ENCODE measurements around a stretch of chr10.

DNA sequence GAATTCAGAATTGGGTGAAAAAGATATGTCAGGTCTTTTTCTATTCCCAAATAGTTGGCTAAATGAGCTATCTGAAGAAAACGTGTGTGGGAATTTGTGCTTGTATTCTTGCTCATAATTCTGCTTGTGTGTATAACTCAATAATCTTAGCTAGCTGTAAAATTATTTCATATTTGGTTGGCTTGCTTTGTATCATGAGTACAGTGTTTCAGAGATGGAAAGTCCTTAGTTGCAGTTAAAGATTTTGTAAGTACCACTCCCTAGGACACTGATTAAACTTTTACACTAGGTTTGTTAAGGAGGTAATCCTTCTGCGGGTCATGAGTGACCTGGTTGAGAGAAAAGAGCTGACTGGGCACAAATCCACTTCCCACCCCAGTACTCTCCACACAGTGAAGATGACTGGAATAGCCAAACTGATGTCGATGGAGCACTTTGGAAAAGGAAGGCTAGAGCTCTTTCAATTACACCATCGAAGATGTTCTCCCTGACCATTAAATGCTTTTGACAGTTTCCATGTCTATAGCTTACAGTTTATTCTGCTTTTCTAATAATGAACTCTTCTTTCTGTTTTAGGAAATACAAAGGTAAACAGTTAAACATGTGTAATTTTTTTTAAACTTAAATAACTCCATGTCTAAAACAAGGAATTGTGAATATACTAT lies 191.9 kb downstream of the CSTF2T start:
- RRBS, result no CpG with 5 or more reads among the region's 4 CpGs

DNA sequence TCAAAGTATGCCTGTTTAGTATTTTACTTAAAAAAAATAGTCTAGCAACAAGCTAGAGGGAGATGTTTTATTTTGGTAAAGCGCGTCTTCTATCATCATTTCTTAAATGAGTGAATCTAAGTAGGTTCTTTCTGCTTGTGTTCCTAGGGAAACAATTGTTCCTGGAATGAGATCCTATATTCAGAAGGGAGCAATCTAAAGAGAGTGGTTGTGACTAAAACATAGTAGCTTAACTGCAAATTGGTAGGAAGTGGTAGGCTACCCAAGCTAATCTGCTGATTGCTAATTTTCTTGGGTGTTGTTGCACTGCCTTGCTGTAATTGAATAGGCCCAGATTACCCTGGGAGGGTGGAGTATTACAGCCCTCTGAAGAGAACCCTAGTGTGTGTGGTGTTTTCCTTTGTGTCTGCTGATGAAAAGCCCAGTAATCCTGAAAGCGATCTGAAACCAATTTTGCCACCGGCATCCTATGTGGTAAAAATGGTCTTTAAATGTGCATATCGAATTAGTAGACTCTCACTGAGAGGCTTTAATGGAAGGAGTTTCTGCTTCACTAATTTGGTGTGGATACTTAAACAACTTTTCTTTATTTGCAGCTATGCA lies 92.7 kb downstream of the CSTF2T start:
- RRBS, result no CpG with 5 or more reads among the region's 5 CpGs

DNA sequence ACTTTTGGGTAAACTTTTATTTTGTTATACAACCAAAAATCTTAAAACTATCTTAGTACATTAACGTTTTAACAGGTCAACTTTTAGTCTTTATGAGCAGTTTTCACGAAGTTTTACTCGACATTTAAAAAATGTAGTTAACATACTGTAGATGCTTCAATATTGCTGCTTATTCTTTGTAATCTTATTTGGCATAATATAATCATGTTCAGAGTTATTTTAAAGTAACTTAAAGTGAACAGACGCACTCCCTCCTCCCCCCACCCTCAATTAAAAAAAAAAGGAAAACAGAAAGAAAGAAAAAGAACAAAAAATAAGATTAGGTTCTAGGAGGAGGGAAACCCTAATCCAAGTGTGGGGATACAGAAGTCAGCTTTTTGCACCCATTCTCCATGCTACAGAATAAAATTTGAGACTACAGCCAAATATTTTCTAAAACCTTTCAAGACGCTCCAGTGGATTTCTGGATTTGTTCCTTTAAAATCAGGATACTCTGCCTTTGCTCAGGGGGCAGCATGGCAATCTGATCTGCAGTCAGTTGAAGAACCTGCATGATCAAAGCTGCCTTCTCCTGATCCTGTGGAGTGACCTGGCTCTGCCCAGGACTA lies 2.0 kb downstream of the CSTF2T start:
- RRBS, result no CpG with 5 or more reads among the region's 5 CpGs

DNA sequence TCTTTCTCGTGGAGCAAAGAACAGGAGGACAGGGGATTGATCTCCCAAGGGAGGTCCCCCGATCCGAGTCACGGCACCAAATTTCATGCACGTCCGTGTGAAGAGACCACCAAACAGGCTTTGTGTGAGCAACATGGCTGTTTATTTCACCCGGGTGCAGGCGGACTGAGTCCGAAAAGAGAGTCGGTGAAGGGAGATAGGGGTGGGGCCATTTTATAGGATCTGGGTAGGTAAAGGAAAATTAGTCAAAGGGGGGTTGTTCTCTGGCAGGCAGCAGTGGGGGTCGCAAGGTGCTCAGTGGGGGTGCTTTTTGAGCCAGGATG lies 275.1 kb upstream of the DKK1 start:
- RRBS, result no CpG with 5 or more reads among the region's 11 CpGs

DNA sequence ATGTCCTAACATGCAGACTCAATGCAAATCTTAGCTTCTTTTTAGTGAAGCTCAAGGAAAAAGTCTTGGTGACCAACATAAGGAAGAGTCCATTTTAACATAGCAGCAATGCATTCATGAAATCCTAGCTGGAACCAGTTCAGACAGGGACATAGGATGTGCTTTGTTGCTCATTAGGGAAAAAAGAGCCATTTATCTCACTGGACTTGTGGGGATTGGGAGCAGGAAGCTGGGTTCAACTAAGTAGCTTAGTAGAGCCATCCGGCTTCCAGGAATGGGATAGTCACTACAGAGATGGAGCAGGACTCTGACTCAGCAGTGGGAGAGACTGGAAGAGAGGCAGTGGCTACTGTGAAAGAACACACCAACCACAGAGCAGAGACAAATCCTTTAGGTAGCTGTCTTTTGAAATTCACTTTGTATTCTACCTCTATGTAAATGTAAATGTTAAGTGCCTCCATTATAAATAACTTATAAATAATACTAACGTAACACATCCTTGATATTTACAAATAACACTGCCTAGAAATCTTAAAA lies 100.6 kb upstream of the DKK1 start:
- RRBS, result no CpG with 5 or more reads among the region's 2 CpGs

DNA sequence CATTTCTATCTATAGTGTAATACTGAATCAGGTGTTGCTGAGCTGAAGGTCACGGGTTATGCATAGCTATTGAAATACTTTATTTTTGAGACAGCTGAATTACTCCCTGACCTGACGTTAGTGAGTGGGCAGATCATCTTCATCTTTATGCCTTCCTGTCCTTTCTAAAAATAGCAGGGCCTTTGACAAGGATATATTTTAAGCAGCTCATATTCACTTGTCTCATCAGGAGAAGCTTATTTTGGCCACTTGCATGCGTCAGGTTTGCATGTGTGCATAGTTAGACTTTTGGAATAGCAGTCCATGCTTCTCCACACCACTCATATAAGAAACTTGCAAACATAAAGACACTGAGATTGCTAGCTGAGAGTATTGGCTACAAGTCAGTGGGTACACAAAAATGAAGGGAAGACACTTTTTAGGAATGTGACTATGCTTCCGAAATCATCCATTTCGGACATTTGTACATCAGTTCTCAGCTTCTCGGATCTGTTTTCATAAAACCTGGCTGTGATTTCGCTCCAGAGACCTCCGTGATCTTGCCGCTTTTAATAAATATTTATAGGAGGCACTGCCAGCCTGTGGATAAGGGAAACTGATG lies 63.4 kb upstream of the DKK1 start:
- RRBS, result no CpG with 5 or more reads among the region's 9 CpGs

DNA sequence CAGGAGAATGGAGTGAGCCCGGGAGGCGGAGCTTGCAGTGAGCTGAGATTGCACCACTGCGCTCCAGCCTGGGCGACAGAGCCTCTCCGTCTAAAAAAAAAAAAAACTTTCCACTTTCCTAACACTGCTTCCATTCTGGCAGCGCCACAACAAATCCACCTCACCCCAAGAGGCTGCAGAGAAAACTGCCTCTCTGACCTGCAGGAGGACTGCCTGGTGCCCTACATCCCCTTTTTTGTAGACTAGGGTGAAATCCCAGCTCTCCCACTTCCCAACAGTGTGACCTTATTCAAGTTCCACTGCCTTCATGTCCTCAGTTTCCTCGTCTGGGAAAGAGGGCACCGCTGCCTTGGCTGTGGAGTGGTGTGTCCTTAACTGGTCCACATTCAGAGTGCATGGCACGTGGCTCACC lies 2.6 kb upstream of the MBL2 start:
- RRBS, result no CpG with 5 or more reads among the region's 9 CpGs

DNA sequence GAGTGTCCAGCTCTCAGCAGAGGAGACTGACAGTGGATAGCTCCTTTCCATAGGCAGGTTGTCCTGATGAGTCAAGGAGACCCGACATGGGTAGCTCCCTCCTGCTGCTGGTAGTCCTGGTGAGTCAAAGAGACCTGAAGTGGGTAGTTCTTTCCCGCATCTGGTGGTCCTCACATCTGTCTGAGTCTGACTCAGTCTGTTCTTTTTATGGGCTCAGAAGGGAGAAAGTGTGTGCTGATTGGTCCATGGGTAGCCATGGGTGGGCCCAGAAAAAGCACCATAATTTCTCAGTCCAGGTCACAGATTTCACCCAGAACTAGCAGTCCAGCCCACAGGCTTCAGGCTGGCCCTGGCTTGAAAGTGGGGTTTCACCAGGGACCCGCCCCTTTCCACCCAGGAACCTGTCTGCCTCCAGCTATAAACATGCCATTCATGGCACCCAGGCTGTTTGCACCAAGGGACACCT lies 192.6 kb upstream of the MBL2 start:
- RRBS, result no CpG with 5 or more reads among the region's 3 CpGs

GRCh38 chr10:58384584-58384832 lies 702 bp upstream of the TFAM start:
- RRBS, result no CpG with 5 or more reads among the region's 4 CpGs

- RRBS, result no CpG with 5 or more reads among the region's 6 CpGs
Measured at GRCh38 chr10:58637281-58638006, 124.8 kb downstream of the BICC1 start.

GRCh38 chr10:58999301-58999768 lies 177.1 kb upstream of the PHYHIPL start:
- RRBS, result no CpG with 5 or more reads among the region's 4 CpGs

GRCh38 chr10:59001856-59002476 lies 174.5 kb upstream of the PHYHIPL start:
- RRBS, result no CpG with 5 or more reads among the region's 3 CpGs

DNA sequence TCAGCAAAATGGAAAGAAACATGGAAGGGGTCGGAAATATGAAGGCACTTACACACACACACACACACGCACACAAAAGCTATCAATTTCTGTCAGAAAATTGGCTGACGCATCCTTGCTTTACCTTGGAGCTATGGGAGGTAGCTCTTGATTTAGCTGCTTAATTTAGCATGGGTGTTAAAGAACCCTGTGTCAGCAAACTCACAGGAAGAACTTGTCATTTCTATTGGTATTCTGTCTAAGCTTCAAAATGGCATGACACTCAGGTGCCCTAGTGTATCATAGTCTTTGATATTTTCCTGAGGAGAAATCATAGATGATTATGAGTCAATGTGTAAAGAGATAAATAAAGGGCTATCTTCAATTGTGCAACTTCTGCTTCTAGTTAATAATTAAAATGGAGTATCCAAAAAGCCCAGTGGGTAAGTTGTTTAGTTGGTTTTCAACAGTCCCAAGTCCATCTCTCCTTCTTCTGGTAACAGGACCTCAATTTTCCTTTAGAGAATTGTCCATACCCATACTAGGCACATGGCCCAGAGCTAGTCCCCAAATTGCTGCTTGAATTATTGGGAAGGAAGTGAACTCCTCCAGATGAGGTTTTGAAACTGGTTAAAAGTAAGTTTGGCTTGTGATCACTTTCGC lies 169.1 kb upstream of the PHYHIPL start:
- RRBS, result no CpG with 5 or more reads among the region's 4 CpGs

GRCh38 chr10:59037437-59037869 lies 139.0 kb upstream of the PHYHIPL start:
- RRBS, result no CpG with 5 or more reads among the region's 1 CpG

DNA sequence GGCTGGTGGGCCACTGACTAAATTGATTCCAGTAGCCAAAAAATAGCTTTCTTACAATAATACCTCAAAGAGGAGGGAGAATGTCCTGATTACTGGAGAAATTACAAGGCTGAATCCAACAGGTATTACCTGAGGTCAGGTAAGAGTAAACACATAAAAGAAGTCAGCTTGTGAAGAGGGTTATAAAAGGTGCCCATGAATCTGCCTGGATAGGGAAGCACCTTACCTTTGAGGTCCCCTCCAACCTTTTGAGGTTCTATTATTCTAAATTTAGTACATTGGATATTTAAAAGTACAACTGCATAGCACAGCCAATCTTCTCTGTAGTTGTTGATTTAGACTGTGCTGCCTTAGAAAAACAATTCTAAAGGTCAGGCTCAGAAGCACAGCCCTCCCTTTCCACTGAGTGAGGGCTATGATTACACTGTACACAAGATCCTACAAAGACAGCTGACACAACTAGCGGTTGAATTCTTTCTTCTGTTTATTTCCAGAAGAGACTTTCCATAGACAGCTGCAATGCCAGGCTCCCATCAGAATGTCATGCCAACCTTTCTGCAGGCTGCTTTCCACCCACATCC lies 39.5 kb downstream of the FAM13C start:
- RRBS, result no CpG with 5 or more reads among the region's 1 CpG

DNA sequence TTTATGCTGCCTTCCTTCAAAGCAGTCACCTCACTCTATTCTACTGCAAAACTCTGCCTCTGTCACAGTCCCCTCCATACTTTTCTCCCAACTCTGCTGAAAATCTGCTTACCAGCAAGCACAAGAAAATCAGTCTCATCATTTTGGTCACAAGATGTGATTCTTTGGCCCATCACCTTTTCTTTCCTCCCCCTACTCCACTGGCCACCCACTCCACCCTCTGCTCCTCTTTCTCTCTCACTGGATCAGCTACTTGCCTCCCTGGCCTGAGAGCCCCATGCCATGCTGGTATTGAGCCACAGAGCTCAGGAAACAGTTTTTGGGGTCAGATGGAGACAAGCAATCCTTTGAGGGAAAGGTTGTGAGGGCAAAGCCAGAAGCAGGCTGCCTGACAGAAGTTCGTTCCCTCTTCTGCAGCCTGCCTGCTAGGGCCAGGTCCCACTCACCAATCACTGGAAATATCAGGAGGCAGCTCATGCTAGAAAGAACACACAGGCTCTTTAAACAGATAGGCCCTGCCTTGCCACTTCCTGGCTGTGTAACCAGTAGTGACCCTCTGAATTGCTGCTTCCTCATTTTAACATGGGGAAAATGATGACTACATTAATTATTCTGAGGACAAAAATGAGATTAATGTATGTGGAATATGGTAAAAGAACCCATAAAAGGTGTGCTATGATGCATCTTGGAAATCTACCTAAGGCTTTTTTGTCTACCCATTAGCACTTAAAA lies 50.3 kb upstream of the MRLN start:
- RRBS, result no CpG with 5 or more reads among the region's 1 CpG

DNA sequence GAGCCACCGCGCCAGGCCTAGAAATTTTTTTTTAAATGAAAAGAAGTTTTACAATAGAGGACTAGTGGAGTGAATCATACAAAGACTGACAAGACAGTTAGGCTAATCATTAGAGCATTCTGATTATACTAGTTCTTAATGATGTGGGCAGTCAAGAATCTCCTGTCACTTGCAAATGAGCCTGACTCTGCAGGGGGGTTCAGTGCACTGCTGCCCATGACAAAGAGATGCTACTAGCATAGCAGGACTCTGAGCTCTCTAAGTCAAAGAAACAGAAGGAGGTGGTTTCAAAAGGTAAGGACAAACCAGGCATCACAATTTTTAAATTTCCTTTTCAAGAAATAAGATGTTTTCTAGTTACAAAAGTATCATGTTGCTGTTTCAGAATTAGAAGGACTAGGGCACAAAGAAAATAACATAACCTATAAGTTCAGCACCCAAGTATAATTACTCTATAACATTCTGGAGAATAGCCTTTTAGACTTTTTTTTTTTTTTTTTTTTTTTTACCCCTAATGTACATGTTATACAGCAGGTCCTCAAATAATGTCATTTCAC lies 58.9 kb downstream of the CCDC6 start:
- RRBS, result no CpG with 5 or more reads among the region's 2 CpGs

- RRBS, result no CpG with 5 or more reads among the region's 36 CpGs
Measured at GRCh38 chr10:59904786-59905925, 1.2 kb downstream of the CCDC6 start.

DNA sequence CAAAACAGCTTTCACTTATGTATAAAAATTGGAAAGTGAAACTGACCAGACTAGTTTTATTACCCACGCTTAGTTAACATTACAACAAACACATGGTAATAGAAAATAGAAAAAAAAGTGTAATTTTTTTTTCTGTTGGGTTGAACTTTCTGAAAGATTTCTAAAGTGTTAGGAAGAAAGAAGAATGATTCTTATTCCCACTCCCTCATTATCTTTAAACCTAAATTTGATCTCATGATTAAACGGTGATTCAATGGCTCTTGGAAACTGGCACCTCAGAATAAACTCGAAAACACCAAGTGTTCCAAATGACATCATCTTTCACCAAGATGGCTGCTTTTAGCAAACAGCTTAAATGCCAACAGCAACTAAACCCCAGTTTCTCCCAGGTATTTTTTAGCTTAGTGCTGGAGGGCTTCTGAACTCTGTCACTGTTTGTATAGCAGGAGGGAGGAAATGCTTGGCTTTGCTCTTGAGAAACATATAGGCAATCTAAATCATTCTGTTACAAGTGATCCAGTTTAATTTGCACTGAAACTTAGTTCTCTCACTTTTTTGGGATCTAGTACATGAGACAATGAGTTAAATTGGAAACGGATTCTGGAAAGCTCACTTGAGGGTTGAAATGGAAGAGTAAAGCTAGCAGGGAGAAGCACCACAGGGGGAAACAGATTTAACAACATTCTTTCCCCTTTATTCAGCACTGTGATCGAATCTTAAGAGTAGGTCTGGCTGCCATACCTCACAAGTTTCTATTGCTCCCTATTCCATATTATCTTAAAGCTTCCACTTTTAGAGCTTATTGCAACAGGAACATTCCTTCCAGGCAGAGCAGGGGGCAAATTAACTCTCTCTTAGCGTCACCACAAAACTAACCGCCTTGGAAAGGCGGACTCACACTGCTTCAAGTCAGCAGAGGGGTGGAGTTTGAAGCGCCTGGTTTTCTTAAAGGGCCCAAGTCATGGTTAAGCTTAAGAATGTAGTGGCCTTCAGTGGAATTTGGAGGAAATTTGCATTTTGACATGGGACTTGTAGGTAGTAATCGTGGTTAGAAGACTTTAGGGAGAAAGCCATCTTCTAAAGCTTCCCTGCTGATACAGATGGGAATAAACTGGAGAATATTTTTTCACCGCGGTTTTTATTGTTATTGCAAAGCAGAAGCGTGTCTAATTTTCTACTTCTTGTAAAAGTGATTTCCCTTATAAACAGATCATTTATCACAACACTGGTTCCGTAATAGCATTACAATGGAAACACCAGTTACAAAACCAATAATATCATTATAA lies 1.8 kb upstream of the CCDC6 start:
- RRBS, result no CpG with 5 or more reads among the region's 14 CpGs

Data from aortic smooth muscle cell (primary cell).